Tibial nerve (tissue), 3 donors: ENCODE measurements around a stretch of chr17.

- PRO-cap: no peak
- RAMPAGE, long total RNA, 3 experiments: start-site peak on the minus strand in 1 of 3 experiments, at chr17:49317329-49317683 at its widest, 18 to 35 reads per replicate
Observed at GRCh38 chr17:49317083-49317880, 44.8 kb downstream of the ZNF652 start.

- PRO-cap: no peak
- RAMPAGE, long total RNA, 3 experiments: no peak in any of the 3 experiments
Observed at GRCh38 chr17:49358471-49359225, 3.4 kb downstream of the ZNF652 start.

- PRO-cap: no peak
- RAMPAGE, long total RNA, 3 experiments: no peak in any of the 3 experiments
Observed at GRCh38 chr17:49360426-49360827, 1.6 kb downstream of the ZNF652 start.

GRCh38 chr17:49508117-49508649 is 13.1 kb downstream of the NGFR start:
- PRO-cap: no peak
- RAMPAGE, long total RNA, 3 experiments: no peak in any of the 3 experiments

DNA sequence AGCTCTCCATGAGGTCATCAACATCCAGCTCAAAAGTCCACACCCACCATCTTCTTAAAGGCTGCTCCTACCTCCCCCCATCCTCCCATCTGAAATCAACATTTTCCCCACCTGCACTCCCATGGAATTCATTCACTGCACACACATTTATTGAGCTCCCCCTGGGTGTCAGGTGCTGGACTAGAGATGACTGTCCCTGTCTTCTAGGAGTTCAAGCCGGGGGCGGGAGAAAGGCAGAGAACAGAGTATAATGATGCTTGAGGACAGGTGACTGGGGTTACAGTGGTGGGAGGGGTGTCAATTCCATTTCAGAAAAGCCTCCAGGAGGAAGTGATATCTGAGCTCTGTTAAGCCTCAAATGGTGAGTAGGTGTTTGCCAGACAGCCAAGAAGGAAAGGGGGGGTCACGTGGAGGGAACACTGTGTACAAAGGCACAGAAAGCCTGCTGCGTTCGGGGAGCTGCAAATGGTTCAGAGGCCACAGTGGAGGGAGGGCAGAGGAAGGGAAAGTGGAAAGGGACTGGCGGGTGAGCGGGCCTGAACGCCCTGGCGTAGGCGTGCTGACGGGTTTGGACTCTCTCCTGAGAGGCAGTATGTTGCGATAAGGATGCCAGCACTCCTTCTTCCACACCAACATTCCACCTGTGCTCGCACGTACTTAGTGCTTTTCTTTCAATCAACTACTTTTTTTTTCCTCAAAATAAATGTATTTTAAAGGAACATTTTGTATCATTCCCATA is 9.7 kb upstream of the NXPH3 start:
- PRO-cap: bidirectional peak, plus-strand start at position 501 of the sequence, minus-strand start at position 359 of the sequence
- RAMPAGE, long total RNA, 3 experiments: no peak in any of the 3 experiments

DNA sequence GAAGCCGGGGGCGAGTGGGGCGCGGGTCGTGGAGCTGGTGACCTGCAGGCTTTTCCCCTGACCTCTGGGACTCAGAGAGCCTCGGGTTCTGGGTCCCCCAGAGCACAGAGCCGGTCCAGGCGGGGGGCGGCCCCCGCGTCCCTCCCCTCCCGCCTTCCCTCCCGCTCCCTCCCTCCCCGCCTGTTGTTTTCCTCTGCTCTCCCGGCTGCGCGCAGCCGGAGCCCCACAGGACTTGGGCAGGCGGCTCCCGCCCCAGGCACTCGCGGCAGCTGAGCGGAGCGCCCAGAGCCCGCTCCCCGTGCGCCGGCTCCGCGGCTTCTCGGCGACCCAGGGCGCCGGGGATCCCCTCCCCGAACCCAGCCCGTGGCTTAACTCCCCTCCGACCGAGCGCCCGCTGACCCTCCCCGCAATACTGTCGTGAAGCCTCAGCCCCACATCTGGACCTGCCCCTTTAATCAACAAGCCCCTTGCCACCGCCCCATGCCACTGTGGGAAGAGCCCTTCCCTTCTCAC is 975 bp downstream of the NXPH3 start:
- PRO-cap: bidirectional peak, plus-strand start at position 228 of the sequence, minus-strand start at position 156 of the sequence
- RAMPAGE, long total RNA, 3 experiments: no peak in any of the 3 experiments

GRCh38 chr17:49664583-49665225 is 13.2 kb downstream of the SPOP start:
- PRO-cap: no peak
- RAMPAGE, long total RNA, 3 experiments: no peak in any of the 3 experiments

DNA sequence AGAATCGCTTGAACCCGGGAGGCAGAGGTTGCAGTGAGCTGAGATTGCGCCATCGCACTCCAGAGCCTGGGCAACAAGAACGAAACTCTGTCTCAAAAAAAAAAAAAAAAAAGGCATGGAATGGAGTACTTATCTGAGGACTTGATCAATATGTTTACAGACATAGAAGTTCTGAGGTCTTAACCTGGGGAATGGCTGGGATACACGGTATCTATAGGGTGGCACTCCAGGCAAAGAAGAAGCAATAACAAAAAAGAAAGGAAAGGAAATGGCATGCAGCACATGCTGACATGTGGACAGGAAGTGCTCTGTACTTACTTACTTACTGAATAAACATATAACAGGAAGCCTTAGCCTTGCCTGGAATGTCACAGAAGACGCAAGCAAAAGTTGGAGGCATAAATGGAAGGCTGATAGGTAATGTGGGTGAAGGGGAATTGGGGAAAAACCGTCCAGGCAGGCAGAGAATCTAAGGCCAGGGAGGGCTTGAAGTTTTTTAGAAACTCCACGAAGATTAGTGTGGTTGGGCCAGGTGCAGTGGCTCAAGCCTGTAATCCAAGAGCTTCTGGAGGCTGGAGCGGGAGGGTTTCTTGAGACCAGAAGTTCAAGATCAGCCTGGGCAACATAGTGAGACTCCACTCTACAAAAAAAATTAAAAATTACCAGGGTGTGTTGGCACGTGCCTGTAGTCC is 10.1 kb upstream of the SPOP start:
- PRO-cap: no peak
- RAMPAGE, long total RNA, 3 experiments: no peak in any of the 3 experiments

- PRO-cap: no peak
- RAMPAGE, long total RNA, 3 experiments: no peak in any of the 3 experiments
Observed at GRCh38 chr17:49700408-49701586, 7.0 kb downstream of the SLC35B1 start.

GRCh38 chr17:49714913-49715572 is 7.3 kb upstream of the SLC35B1 start:
- PRO-cap: no peak
- RAMPAGE, long total RNA, 3 experiments: no peak in any of the 3 experiments

- PRO-cap: no peak
- RAMPAGE, long total RNA, 3 experiments: no peak in any of the 3 experiments
Observed at GRCh38 chr17:49723119-49723868, 15.5 kb upstream of the SLC35B1 start.

- PRO-cap: no peak
- RAMPAGE, long total RNA, 3 experiments: no peak in any of the 3 experiments
Observed at GRCh38 chr17:49787796-49788342, 612 bp upstream of the KAT7 start.

DNA sequence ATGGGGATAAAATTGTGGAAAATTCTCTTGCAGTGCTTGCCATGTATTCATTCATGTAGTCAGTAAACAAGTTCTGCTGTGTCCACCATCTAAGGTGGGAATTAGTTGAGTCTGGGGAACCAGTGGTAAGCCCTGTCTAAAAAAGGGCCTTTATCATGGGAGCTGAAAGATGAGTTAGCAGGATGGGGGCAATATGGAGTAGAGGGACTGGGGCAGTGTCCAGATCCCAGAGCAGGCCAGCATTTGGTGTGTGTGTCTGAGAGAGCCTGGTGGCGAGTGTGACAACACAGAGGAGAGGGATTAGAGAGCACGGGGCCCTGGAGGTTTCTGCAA is 12.5 kb downstream of the TAC4 start:
- PRO-cap: no peak
- RAMPAGE, long total RNA, 3 experiments: no peak in any of the 3 experiments

DNA sequence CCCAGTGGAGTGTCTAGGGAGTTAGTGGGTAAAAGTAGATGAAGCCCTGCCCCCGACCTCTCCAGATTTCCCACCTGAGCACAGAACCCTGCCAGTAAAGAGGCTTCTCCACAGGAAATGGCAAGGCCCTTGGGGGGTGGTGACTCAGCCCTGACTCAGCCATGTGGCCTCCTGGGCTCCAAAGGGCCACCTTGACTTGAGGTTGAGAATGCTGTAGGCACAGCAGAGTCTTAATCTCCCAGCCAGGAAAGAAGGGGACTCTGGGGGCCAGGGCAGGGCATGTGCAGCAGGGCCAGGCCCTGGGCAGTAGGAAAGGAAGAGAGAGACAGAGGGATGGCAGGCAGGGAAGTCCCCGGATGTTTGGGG is 4.9 kb upstream of the ITGA3 start:
- PRO-cap: no peak
- RAMPAGE, long total RNA, 3 experiments: no peak in any of the 3 experiments

GRCh38 chr17:50078784-50079437 is 16.2 kb upstream of the PDK2 start:
- PRO-cap: no peak
- RAMPAGE, long total RNA, 3 experiments: no peak in any of the 3 experiments

DNA sequence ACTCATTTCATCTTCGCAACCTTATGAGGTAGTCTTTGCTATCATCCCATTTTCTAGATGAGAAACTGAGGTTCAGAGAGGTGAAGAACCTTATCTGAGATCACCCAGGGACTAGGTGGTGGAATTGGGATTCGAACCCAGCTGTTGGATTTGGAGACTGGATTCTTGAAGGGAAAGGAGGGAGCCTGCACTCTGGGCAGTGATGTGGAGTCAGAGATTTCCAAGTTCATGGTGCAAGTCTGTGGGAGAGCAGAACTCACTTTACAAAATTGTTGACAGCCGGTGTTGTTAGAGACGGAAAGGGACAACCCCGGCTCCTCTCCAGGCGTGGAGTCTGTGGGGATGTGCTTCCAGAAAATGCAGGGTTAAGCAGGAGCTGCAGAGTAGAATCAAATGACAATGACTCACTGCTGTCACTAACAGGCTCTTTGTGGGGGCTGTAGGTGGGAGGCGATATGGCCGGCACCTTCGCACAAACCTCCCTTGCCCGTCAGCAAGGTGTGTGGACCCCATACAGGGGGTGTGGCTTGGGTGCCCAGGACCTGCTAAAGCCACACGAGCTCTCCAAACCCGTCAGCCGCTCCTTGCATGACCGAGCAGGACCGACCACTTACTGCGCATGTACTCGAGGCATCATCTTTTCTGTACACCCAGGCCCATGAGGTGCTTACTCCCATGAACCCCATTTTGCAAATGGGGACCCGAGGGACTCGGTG is 5.7 kb downstream of the PDK2 start:
- PRO-cap: no peak
- RAMPAGE, long total RNA, 3 experiments: no peak in any of the 3 experiments

DNA sequence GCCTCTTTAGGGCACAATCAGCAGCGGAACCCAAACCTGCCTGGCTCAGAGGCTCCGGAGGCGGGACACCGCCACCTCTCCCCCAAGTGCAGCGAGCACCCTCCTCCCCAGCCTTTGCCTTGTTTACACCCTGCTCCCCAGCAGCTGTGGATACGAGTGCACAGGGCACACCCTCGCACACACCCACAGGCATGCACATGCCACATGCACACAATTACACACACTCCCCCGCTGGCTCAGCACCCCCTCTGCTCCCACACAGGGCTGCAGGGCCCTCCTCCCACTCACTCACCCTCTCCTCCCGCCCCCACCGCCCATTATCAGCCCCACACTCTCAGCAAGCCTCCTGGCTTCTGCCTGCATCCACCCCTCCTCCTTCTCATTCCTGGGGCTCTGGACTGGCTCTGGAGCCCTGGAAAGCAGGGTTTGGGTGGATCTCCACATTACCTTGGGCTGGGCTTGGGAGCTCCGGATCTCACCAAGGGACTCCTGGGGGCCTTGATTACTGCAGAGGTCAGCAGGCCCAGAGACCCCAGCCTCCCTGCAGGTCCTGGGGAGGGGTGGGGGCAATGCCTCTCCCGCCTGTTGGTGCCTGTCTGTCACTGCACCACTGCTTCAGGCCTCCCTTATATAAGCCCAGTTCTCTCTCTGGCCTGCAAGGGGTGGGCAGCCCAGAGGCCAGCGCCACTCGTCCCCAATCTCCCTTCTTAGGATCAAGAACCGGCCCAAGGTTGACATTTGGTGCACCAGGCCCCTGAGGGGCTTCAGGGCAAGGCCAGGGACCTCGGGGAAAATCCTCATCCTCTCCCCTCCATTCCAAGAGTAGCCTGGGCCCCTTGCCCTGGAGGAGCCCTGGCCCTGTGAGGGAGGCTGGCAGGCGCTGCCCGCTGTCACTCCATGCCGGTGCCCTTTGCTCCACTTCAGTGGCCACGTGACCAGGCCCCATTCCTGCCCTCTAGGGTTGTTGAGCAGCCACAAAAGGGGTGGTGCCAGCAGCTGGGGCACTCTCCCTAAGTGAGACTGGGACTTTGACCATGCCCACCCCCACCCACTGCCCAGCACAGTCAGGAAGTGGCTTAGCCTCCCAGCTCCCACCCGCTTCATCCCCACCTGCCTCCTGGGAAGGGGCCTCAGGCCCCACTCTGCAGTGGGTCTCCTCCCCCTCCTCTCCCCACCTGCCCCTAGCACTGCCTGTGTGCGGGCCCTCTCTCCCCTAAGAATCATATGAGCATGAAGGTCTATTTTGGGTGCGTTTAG is 6.7 kb downstream of the PDK2 start:
- PRO-cap: unidirectional peak, minus-strand start at position 121 of the sequence; bidirectional peak, plus-strand start at position 977 of the sequence, minus-strand start at position 912 of the sequence
- RAMPAGE, long total RNA, 3 experiments: no peak in any of the 3 experiments

DNA sequence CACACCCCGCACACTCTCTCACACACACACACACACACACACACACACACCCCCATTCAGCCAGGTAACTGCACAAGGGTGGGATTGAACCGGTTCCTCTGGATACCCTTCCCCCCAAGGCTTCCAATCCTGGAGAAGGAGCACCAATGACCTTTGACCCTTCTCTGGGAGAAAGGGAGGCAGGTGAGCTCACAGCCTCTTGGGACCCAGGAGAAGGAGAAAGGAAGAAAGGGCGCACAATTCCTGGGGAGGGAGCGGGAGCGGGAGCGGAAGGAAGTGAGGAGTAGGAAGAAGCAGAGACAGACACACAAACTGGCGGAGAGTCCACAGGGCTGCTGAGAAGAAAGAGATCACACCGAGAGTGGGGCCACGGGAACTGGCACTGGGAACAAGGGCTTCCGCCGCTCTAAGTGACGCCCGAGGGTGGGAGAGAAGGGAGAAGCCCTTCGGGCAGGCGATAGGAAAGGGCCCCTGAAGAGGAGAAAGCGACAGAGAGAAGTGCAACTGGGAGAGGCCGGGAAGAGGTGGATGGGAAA is 1.4 kb downstream of the SAMD14 start:
- PRO-cap: no peak
- RAMPAGE, long total RNA, 3 experiments: no peak in any of the 3 experiments

DNA sequence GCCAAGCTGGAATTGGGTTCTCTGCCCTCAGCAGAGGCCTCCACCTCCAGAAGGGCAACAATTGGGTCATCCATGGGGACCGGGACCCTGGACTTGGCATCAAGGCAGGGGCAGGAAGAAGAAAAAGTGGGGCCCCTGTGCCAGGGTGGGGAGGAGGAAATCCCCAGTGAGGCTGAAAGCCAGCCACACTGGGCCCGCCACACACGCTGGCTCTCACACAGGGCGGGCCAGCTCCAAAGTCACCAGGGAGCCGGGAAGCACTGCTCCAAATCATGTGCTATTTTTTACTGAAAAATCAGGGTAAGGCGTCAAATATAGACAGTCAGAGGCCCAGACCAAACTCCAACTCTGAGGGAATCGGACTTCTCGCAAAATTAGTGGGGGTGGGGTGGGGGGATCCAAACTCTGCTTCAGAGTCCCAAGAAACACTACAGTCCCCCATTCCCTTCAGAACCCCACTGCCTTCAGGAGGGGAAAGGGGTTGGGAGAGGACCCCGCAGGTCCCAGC is 3.1 kb downstream of the PPP1R9B start:
- PRO-cap: no peak
- RAMPAGE, long total RNA, 3 experiments: no peak in any of the 3 experiments

GRCh38 chr17:50161328-50162173 is 4.3 kb upstream of the SGCA start:
- PRO-cap: bidirectional peak, plus-strand start at chr17:50161688, minus-strand start at chr17:50161596
- RAMPAGE, long total RNA, 3 experiments: no peak in any of the 3 experiments